GM12891 (cell line): ENCODE results near the genes GPX1, INKA1, CAMKV and MST1R.

GRCh38 chr3:49349232-49349957, 8.8 kb downstream of the GPX1 start:
- RRBS = no CpG with 5 or more reads among the region's 3 CpGs

DNA sequence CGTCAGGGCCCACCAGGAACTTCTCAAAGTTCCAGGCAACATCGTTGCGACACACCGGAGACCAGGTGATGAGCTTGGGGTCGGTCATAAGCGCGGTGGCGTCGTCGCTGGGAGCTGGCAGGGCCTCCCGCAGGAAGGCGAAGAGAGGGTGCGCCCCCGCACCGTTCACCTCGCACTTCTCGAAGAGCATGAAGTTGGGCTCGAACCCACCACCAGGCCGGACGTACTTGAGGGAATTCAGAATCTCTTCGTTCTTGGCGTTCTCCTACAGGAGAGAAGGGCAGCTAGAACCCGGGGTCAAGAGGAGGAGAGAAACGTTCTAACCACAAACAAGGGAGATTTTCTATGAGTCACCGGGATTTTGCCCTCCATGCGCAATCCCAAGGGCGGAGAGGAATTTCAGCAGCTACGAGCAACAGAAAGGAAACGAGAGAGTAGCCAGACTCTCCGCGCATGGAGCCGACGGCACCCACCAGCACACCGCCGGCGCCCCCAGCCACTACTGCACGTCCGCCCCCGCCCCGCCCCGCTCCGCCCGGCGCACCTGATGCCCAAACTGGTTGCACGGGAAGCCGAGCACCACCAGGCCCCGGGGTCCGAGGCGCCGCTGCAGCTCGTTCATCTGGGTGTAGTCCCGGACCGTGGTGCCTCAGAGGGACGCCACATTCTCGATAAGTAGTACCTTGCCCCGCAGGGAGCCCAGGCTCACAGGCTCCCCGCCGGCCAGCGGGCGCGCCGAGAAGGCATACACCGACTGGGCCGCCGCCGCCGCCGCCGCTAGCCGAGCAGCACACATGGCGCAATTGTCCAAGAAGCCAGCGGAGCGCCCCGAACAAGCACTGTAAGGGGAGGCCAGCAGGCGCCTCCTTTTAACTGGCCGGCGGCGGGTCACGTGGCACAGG, at the start of gene GPX1:
GPX1 (minus strand) TSS at position 871 of the 902 bp plus-strand sequence.
- RRBS = 2% methylated on average over 11 of the region's 79 CpGs

DNA sequence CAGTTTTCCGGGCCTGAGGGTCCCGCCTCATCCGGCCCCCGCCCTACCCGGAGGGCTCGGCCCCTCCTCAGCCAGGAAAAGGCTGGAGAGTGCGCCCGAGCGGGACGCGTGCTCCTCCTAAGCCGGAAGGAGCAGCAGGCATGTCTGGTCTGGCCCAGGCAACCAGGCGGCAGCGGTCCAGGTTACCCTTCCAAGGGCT, 131 bp upstream of the GPX1 start:
- RRBS = under 1% methylated on average over 8 of the region's 14 CpGs

- RRBS = no CpG with 5 or more reads among the region's 7 CpGs
These were observed 19.6 kb upstream of the GPX1 start for GRCh38 chr3:49377758-49378239.

DNA sequence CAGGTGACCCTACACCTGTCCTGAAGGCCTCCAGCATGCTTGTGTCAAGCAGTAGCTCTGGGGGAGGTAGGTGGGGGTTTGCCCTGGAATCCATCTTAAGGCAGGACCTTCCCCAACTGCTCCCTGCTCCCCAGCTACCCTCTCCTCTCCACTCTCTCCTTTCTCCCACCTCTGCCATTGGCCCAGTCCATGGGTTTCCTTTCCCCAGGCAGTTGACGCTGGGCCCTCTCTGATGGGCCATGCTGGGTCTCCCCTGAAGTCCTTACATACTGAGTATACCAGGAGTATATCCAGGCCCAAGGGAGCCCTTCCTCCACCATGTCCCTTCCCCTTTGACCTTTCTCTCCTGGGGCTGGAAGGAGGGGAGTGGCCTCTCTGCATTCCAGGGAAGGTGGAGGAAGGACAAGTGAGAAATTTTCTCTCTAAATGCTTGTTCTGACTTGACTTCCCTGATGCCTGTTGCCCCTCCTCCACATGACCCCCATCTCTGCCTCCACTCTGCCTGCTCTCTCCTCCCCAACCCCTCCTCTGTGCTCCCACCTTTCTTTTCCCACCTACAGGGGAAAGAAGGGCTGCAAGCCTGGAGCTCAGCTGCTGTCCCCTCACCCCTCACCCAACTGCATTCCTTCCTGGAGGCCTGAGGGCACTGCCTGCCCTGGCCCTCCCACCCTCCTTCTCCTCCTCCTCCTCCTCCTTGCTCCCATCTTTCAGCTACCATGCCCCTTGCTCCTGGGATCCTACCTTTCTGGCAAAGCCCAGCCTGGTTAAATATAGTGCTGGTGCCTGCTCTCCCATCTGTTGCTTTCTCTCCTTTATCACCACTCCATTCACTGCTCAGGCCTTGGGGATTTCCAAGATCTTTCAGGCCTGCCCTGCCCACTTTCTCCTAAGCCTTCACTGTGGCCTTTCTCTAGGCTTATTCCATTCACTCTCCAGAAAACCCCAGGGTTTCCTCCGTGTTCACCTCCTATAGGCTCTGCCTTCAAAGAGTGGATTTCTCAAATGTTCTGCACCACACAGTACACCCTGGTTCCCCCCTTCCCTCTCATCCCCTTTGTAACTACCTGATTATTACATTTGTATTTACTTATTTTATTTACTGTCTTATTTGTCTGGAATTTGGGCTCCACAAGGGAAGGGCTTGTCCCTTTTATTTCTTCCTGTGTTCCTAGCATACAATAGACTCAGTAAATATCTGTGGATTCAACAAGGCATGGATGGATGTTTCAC, 8.5 kb upstream of the DAG1 start:
- RRBS = no CpG with 5 or more reads among the region's 2 CpGs

DNA sequence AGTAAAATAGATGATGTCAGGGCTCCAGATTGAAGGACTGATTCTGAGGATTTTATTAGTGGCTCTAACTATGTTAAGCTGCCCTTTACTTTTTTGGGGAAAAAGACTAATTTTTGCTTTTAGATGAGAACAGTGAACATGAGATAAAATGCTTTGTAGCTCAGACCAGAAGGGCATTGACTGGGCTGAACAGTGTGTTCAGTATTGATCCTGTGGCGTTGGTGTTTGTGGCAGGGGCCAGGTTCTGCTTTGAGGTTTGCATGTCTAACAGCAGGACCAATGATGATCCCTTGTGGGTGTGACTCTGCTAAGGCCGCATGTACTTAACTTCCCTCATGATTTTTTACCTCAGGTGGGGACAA, 34.5 kb upstream of the BSN start:
- RRBS = no CpG with 5 or more reads among the region's 2 CpGs

DNA sequence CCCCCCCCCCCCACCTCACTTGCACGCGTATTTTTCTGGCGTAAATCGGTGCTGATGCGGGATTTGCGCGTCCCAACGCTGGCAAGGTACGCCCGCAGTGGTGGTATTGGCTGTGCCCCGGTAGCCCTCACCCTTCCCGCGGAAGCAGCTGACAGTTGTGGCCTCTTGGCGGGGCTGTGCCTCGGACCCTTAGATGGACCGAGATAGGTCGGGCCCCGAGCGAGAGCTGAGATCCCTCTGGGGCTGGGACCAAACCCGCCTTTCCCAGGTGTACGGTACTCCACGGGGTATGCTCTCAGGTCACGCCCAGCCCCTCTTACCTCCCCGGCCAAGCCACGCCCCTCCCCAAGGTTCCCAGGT, 3.0 kb downstream of the MST1 start:
- RRBS = no CpG with 5 or more reads among the region's 25 CpGs

DNA sequence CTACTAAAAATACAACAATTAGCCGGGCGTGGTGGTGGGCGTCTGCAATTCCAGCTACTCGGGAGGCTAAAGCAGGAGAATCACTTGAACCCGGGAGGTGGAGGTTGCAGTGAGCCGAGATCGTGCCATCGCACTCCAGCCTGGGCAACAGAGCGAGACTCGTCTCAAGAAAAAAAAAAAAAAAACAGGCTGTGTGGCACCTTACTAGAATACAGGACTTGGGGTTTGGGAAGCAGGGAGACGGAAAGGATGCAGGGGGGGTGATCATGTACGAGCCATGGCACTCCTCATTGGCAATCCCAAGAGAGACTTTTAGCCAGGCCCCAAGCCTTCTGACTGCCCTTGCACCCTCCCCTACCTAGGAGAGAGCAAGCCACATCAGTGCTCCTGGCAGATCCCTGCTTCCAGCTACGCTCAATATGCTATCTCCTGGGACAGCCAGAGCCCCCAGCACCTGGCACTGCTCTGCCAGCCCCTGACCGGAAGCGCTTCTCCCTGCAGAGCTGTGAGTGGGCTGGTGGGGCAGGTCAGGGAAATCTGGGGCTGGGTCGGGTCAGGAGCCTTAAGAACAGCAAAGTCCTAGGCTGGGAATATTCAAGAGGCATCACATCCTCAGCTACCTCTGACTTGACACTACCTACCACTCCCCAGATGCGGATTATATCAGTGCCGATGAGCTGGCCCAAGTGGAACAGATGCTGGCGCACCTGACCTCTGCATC, 825 bp upstream of the AMIGO3 start:
- RRBS = no CpG with 5 or more reads among the region's 19 CpGs

DNA sequence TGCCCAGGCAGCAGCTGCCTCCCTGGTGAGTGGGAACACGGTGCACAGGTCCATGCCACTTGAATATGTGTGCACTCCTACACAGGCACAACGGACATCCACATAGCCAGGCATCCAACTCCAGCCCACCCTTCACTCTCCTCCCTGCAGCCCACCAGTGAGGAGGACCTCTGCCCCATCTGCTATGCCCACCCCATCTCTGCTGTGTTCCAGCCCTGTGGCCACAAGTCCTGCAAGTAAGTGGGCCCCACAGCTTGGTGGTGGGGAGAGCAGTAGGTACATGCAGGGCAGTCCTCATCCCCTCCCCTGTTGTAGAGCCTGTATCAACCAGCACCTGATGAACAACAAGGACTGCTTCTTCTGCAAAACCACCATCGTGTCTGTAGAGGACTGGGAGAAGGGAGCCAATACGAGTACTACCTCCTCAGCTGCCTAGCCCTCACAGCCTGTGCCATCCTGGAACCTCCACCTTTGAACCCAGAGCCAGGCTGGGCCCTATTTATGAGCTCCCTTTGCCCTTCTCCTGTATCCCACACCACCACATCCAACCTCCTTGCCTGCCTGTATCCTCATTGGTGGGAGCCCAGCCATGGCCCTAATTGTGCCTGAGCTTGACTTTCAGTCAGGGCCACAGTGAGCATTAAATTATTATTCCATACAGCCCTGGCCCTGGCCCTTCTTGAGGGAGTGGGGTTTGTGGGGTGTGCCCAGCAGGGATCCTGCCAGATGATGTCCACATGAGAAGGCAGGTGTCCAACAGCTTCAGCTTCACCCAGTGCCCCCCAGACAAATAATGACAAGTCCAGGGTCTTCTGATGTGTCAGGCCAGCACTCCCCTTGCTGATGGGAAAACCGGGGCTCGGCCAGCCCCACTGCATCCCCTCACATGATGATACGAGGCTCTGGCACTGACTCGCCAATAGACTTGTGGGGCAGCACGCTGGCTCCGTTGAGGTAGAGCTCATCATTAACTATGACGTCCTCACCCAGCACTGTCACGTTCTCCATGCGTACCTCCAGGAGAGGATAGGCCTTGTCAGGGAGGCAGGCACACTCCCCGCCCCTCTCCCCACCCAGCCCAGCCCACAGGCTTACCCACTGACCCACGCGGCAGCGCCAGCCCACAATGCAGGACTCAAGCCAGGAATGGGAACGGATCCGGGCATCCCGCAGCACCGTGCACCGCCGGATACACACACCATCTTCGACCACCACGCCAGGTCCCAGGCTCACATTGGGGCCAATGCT, 1.8 kb upstream of the AMIGO3 start:
- RRBS = no CpG with 5 or more reads among the region's 25 CpGs

- RRBS = 2% methylated on average over 15 of the region's 88 CpGs
These were observed at the start of gene INKA1 for GRCh38 chr3:49802942-49803878. Gene INKA1, plus strand, starts transcription at chr3:49803261.

- RRBS = no CpG with 5 or more reads among the region's 11 CpGs
These were observed 812 bp downstream of the INKA1 start for GRCh38 chr3:49803879-49804267.

DNA sequence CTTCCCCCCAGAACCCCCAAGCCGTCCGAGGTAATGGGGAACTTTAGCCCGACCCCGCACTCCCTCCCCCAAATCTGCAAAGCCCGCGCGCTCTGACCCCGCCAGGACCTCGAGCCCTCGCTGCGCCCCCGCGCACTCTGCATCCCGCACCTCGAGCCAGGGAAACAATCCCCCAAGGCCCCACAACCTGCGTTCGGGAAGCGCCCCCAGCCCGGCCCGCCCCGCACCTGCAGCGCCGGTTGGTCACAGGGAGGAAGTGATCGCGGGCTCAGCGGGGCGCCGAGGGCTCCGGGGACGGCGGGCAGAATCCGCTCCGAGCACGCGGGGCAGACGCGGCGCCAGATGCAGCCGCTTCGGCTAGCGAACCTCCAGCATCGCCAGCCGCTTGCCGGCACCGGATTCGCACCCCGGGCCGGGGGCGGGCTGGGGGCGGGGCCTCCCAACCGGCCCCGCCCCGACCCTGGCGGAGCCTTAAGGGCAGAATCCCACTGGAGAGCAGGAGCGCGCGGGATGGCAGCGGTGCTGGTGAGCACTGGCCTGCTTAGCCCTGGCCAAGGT, at the start of gene CAMKV:
CAMKV (minus strand) TSS at position 376 of the 558 bp plus-strand sequence.
- RRBS = 4% methylated on average over 13 of the region's 58 CpGs

DNA sequence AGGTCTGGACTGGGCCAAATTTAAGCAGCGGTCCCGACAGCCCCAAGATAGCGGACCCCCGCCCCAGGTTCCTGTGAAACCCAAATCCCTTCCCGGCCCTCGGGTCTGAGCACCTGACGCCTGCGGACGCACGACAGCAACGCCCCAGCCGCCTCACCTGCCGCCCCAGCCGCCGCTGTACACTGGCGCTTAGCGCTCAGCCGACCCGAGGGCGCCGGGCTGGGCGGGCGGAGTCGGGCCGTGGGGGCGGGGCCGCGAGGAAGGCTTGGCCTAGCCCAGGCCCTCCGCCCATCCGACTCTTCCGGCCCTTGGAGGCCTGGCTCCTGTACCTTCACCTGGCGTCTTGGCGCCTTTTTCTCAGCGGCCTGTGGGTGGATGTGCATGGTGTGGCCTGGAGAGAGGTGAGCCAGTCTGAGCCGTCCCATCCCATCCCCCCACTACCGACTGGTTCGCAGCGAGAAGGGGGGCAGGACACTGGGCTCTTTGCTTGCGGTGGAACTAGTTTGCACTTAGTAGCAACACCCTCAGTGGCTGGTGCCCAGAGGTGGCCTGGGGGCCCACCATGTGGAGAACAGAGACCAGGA, at the start of gene MST1R:
MST1R (minus strand) TSS at position 184 of the 584 bp plus-strand sequence.
- RRBS = 1% methylated on average over 9 of the region's 39 CpGs

DNA sequence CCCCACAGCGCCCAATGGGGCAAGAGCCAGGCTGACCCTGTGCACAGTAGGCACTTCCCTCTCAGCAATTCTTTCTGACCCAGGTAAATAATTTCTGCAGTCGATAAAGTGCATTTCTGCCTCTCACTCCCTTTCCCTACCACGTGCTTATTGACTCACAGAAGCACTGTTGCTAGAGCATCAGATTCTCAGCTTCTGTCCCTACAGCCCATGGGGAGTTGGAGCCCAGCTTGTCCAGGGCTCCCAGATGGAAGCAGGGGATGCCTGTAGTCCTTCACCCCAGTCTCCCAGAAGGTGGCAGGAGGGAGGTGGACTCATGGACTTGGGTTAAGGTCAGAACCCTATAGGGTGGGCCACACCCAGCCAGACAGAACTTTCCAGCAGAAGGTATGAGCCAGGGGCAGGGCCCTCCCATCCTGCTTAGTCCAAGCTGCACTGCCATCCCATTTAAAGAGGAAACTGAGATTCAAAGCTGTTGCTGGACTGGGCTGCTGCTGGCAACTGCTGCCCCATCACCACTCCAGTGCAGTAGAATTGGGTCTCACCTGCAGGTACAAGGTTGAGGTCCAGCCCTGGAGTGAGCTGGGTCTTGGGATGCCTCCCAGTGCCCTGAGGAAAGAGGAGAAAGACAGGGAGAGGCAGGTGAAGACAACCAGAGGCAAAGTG, 33.0 kb upstream of the SEMA3F start:
- RRBS = no CpG with 5 or more reads among the region's 3 CpGs

DNA sequence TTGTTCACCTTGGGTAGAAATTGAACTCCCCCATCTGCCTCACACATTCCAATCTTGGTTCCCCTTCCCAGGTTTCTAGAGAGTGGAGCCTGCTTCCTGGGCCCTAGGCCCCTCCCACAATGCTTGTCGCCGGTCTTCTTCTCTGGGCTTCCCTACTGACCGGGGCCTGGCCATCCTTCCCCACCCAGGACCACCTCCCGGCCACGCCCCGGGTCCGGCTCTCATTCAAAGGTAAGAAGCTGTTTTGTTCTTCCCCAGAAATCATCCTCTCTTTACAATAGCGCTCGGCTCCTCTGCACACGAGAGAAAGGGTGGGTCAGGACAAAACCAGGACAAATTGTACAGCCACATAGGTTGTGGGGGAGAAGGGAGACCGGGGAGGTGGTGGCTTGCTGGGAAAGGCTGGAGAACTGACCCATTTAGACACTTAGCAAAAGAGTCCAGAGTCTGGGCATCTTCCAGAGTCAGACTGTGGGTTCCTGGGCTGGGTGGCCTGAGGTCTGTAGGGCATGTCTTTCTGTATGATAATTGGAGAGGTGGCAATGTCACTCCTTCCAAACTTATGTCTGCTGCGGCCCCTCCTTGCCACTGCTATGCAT, 4.5 kb downstream of the SEMA3F start:
- RRBS = 78% methylated on average over 1 of the region's 12 CpGs

- RRBS = no CpG with 5 or more reads among the region's 13 CpGs
These were observed 5.4 kb downstream of the SEMA3F start for GRCh38 chr3:50160365-50161087.

GRCh38 chr3:50220978-50221674, 14.9 kb upstream of the GNAI2 start:
- RRBS = no CpG with 5 or more reads among the region's 8 CpGs

- RRBS = no CpG with 5 or more reads among the region's 13 CpGs
These were observed 4.7 kb upstream of the LSMEM2 start for GRCh38 chr3:50274077-50274657.

DNA sequence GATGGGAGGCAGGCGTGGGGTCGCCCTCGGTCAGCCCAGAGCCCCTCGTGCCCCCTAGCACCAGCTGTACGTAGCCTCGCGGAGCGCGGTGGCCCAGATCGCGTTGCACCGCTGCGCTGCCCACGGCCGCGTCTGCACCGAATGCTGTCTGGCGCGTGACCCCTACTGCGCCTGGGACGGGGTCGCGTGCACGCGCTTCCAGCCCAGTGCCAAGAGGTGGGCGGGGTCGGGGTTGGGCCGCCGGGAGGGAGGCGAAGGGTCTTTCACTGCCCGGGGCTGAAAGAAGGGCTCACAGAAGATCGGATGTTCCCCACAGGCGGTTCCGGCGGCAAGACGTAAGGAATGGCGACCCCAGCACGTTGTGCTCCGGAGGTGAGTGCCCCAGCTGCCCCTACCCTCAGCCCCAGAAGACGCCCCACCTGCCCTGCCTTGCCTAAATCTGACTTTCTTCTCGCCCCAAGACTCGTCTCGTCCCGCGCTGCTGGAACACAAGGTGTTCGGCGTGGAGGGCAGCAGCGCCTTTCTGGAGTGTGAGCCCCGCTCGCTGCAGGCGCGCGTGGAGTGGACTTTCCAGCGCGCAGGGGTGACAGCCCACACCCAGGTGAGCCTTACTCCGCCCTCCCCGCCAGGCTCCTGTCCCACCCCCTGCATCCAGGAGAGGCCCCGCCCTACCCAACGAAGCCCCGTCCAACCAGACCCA, 3.5 kb upstream of the LSMEM2 start:
- RRBS = no CpG with 5 or more reads among the region's 60 CpGs

DNA sequence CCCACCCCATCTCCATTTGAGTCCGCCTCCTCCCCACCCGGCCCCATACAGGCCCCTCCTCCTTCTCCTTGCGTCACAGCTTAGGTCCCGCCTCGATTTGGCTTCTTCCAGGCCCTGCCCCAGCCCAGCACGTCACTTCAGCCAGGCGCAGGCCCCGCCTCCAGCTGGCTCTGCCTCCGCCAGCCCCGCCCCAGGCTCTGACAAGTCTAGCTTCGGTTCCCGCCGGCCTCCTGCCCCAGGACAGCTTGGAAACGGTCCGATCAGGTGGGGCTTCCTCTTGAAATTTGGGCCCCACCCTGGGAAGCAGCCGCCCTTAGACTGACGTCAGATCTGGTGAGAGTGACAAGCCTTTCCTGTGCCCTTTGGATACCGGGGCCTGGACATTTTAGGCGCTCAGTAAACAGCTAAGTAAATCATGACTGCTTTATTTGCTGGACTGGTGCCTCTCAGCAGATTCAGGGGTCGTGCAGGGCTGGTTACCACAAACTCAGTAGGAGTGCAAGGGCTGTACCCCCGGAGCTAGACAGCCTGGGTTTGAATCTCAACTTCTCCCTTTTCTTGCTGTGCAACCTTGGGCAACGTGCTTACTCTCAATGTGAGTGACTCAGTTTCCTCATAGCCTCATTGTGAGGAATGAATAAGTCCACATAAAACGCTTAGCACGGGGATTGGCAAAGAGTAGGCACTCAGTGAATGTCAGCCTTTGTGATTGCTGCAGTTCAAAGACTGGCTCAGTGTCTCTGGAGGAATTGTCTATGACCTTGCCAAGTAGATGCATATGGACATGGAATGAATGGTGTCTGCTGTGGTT, 484 bp upstream of the HYAL3 start:
- RRBS = no CpG with 5 or more reads among the region's 24 CpGs